GM19239 (cell line): ENCODE results near the gene PDXDC1.

GRCh38 chr16:14308920-14309890 lies 238.1 kb downstream of the MRTFB start:
- RRBS = 2% methylated on average over 5 of the region's 28 CpGs

DNA sequence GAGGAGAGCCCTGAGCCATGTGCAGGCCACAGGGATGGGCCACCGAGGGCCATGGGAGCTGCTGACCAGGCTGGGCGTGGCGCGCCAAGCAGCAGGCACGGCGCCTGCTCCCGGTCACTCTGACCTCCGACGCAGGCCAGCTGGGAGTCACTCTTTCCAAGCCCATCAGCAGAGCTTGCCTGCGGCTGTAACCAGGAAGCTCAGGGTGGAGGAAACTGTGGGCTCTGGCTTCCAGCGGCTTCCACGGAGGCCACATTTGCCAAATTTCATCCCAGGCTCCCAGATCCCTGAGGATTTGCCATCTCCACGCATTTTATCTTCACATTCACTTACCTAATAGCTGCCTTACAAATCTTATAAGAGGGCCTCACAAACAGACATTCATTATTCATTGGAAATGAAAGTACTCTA lies 259.8 kb downstream of the PARN start:
- RRBS = no CpG with 5 or more reads among the region's 13 CpGs

GRCh38 chr16:14609819-14610297 lies 20.2 kb downstream of the PARN start:
- RRBS = no CpG with 5 or more reads among the region's 9 CpGs

GRCh38 chr16:14629027-14629442 lies 1.0 kb downstream of the PARN start:
- RRBS = no CpG with 5 or more reads among the region's 8 CpGs

- RRBS = no CpG with 5 or more reads among the region's 11 CpGs
Observed at GRCh38 chr16:14632272-14632512, 559 bp upstream of the BFAR start.

DNA sequence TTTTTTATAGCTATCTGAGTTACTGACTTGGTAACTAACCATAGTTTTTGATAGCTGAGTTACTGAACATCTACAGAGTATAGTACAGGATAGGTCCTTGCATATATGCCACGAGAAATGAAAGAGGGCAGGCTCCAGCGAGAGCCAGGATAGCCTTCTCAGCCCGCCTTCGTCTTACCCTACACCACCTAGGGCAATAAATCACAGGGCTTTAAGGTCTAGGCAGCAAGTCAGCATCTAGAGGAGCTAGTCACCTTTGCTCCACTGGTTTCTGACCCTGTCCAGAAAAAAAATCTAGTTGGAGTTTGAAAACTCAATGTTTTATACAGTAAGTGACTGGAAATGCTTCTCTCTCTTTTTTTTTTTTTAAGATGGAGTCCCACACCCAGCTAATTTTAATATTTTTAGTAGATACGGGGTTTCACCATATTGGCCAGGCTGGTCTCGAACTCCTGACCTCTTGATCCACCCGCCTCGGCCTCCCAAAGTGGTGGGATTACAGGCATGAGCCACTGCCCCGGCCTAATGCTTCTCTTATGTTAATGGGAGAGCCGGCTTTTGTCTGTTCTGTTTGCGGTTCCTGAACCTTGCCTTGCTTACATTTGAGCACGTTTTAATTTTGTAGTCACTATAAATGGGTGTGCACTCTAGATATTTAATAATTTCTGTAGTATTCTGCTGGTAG lies 2.8 kb downstream of the BFAR start:
- RRBS = no CpG with 5 or more reads among the region's 12 CpGs

DNA sequence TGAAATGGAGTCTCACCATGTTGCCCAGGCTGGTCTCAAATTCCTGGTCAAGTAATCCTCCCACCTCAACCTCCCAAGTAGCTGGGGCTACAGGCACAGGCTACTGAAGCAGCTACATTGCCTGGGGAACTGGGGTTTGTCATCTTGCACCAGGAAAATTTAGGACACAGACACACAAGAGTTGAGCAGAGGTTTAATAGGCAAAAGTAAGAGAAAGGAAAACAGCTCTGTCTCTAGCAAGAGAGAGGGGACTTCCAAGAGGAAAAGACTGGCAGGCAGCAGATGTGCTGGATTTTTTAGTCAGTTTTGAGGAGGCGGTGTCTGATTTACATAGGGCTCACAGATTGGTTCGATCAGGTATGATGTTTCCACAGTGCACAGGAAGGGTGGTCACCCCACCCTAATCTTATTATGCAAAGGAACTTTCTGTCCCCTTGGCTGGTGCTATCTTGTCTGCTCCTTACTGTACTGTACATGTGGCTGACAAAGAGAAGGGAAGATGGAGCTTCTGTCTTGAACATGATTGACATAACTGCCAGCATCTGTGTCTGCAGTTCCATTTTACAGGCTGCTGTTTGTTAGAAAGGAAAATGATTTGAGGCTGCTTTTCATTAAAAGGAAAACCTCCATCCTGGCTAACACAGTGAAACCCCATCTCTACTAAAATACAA lies 25.3 kb downstream of the BFAR start:
- RRBS = no CpG with 5 or more reads among the region's 2 CpGs

GRCh38 chr16:14672378-14673091 lies 21.6 kb downstream of the PLA2G10 start:
- RRBS = no CpG with 5 or more reads among the region's 9 CpGs

DNA sequence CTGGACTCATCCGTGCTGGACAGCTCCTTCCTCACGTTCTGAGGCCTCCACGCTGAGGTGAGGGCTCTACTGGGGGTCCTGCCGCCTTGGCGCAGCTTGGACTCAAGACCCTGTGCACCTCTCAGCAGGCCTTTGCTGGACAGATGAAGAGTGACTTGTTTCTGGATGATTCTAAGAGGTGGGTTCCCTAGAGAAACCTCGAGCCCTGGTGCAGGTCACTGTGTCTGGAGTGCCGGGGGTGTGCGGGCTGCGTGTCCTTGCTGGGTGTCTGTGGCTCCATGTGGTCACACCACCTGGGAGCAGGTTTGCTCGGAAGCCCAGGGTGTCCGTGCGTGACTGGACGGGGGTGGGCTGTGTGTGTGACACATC lies 2.0 kb upstream of the NPIPA1 start:
- RRBS = no CpG with 5 or more reads among the region's 13 CpGs

DNA sequence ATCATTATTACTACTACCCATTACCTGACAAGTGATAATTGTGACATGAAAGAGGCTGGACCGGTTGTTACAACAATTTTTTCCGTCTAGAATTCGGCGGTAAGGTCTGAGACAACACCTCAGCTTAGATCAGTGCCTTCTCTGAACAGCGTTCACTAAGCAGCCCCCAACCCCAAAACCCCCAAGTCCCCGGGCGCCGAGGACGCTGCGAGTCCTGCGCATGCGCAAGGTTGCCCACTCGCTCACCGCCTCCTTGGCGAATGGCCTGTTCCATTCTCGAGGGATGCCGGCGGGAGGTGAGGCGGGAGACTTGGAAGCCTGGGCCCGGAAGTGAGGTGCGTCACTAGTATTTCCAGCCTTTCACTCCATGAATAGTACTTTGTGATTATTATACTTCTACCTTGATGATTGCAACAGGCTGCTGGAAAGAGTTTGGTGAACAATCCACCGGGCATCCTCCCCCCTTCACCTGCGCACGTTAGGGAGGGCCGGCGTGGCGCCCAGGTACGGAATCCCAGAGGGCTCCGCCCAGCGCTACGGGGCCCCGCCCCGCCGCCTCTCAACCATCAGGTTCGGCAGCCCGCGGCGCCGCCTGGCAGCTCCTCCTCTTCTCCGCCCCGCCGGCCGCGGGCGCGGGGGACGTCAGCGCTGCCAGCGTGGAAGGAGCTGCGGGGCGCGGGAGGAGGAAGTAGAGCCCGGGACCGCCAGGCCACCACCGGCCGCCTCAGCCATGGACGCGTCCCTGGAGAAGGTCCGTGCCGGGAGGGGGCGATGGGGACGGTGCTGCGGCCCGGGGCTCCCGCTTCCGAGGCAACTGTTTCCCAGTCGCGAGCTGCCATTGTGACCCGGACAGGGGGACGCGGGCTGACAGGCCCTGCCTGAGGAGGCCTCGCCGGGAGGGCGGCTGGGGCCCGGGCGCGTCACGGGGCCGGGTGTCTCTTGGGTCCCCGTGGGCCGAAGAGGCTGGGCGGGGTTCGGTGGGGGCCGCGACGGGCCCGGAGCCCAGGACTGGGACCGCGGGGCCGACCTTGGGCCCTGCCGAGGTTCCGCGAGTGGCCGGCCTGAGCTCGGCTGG lies at the start of gene PDXDC1:
TSS of gene PDXDC1 (plus strand) at position 557 of the 1,075 bp plus-strand sequence.
- RRBS = 2% methylated on average over 11 of the region's 95 CpGs

GRCh38 chr16:14988853-14989234 lies 14.0 kb downstream of the PDXDC1 start:
- RRBS = no CpG with 5 or more reads among the region's 19 CpGs

DNA sequence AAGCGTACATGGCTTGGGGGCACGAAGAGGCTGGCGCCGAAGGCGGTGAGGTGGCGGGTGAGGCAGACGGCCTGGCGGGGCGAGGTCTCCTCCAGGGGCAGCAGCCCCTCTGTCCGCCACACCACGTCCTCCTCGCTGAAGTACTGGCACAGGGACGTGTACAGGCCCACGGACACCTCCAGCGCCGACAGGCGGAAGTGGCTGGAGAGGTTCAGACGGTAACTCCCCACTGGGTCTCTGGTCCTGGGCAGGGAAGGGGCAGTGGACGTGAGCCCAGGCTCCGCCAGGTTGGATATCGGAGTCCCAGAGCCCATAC lies 36.1 kb upstream of the RRN3 start:
- RRBS = no CpG with 5 or more reads among the region's 21 CpGs

DNA sequence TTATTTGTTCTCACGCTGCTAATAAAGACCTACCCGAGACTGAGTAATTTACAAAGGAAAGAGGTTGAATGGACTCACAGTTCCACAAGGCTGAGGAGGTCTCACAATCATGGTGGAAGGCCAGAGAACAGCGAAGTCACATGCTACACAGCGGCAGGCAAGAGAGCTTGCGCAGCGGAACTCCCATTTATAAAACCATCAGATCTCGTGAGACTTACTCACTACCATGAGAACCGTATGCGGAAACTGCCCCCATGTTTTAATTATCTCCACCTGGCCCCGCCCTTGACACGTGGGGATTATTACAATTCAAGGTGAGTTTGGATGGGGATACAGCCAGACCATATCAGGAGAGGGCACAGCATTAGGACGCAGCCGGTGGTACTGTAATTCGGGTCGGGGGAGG lies 121.1 kb downstream of the NPIPA5 start:
- RRBS = no CpG with 5 or more reads among the region's 15 CpGs

DNA sequence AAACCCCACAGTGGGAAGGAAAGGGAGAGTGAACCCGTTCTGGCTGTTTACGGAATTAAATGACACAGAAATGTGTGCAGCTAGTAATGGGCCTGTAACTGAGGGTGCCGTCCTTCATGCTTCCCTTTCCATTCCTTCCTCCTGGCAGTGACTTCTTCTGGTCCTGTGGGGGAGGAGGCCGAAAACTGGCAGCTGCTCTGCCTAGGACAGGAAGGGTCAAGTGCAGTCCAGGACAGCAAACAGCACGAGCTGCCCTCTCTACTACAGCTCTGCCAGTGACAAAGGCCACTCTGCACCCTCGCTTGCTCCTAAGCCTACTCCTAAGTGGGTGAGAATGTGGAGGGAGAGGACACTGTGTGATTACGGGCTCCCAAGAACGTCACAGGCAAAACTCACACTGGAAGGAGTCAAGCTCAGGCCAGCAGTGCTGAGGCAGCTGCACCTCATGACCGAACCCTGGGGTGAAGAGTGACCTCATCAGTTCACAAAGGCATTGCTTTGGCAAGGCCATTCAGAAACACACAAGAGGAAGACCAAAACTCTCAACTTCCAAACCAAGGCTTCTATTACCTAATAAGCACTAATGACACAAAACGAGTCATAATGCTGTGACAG lies 35.3 kb downstream of the MARF1 start:
- RRBS = no CpG with 5 or more reads among the region's 10 CpGs

GRCh38 chr16:15717113-15717486 lies 67.1 kb downstream of the NDE1 start:
- RRBS = no CpG with 5 or more reads among the region's 20 CpGs

DNA sequence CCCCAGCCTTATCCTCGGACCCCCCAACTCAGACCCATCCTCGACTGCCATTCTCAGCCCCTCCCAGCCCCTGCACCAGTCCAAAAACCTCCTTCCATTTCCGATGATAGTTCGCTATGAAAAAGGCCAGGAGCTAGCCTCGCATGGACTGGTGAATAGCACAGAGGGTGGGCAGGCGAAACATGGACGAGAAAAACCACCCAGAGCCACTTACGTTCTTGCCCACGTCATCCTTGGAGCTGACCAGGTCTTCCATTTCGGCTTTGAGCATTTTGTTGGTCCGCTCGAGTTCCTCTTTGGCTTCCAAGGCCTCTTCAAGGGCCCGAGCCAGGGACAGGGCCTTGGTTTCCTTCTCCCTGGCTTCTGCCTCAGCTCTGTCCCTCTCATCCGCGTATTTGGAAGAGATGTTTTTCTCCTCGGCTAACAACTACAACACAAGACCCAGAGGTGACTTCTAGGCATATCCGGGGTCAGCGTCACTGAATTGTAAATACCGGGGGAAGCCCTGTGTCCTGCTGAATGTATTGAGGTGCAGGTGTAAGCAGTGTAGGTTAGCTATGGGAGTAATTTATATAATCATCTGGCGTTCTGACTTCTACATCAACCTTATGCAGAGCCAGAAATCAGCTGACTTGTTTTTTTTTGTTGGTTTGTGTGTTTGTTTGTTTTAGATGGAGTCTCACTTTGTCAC lies 71.3 kb downstream of the NDE1 start:
- RRBS = no CpG with 5 or more reads among the region's 20 CpGs

DNA sequence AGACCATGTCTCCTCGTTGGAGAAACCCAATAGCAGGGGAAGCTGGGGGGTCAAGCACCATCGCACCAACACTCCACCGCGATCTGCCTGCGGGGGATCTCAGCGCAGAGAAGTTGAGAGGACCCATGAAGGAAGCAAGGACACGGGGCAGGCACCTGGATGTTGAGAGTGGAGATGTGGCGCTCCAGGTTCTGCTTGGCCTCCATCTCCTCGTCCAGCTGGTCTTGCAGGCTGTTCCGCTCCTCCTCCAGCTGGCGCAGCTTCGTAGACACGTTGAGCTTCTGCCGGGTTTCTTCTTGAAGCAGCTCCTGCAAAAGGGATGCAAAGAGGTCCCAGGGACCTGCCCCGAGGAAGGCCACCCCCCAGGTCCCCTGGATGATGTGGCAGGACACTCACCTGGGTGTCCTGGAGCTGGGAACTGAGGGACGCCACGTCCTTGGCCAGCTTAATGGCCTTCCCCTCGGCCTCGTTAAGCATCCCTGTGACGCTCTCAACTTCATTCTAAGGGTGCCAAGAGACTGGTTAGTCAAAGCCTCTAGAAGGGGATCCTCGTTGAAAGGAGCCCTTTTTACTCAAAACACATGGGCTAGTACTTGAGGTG lies 74.5 kb downstream of the NDE1 start:
- RRBS = no CpG with 5 or more reads among the region's 21 CpGs

DNA sequence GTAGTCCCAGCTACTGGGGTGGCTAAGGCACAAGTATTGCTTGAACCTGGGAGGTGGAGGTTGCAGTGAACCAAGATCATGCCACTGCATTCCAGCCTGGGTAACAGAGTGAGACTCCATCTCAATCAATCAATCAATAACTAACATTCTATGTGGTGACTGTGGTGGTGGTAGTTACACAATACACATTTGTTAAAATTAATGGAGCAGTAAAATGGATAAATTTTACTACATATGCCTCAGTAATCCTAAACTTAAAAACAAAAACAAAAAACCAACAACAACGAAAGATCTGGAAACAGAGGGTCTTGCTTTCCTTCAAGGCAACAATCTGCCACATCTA lies 78.0 kb downstream of the NDE1 start:
- RRBS = no CpG with 5 or more reads among the region's 1 CpG

DNA sequence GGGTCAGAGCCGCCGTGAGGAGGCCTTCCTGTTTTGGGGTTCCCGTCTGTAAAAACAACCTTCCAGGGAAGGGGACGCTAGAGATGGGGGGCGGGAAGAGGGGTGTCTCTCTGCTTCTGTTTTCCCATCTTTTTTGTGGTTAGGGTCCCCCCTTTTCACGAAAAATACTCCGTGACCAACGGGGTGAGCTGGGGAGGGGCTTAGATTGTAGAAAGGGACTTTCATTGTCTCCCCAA lies 558 bp downstream of the ABCC1 start:
- RRBS = no CpG with 5 or more reads among the region's 8 CpGs

- RRBS = no CpG with 5 or more reads among the region's 9 CpGs
Observed at GRCh38 chr16:15975064-15975633, 25.7 kb downstream of the ABCC1 start.